Right ventricle myocardium (tissue), 1 donor: Measurements from ENCODE around the gene RPF1.

DNA sequence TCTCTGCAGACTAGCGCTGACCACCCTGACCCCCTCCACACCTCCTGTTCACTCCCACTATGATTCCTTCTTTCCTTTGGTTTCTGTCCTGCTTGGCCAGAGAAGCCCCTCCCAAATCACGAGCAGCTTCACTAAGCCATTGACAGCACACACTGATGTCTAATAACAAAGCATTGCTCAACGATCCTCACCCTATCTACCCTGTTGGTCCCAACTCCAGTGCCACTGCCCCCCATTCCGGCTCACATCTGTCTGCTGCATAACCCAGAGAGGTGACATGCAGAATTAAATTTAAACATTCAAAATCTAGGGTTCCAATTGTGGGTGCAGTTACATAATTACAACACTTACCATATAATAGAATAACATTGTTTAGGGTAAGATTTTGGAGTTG lies 236.9 kb downstream of the TTLL7 start:
- PRO-cap, 2 experiments, result no peak in any of the 2 experiments

DNA sequence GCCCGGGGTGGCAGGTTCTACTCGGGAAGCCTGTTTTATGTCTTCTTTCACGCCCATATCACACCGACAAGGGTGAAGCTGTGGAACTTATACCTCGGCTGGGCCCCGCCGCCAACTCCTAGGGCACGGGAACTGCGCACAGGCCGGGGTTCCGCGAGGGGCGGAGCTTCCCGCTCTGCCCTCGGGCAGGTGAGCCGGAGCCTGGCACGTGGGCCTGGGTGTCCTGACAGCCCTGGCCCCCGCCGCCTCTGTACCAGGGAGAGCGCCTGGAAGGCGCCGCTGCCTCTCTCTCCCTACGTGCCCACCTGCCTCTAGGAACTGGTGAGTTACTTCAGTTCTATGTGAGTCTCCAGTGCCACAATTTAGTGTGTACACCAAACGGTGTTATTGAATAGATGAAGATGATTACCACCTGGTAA lies 138.0 kb downstream of the TTLL7 start:
- PRO-cap, 2 experiments, result peak in 2 of 2 experiments; most common plus-strand start position 157 of the sequence (in 1); most common minus-strand start position 117 of the sequence (in 1)

- PRO-cap, 2 experiments, result no peak in any of the 2 experiments
Measured at GRCh38 chr1:84271415-84272048, 30.0 kb upstream of the SAMD13 start.

GRCh38 chr1:84274733-84275149 lies 26.8 kb upstream of the SAMD13 start:
- PRO-cap, 2 experiments, result no peak in any of the 2 experiments

DNA sequence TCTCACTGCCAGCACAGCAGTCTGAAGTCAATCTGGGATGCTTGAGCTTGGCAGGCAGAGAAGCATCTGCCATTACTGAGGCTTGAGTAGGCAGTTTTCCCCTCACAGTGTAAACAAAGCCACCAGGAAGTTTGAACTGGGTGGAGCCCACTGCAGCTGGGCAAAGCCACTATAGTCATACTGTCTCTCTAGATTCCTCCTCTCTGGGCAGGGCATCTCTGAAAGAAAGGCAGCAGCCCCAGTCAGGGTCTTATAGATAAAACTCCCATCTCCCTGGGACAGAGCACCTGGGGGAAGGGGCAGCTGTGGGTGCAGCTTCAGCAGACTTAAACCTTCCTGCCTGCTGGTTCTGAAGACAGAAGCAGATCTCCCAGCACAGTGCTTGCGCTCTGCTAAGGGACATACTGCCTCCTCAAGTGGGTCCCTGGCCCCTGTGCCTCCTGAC lies 35.7 kb upstream of the RPF1 start:
- PRO-cap, 2 experiments, result no peak in any of the 2 experiments

DNA sequence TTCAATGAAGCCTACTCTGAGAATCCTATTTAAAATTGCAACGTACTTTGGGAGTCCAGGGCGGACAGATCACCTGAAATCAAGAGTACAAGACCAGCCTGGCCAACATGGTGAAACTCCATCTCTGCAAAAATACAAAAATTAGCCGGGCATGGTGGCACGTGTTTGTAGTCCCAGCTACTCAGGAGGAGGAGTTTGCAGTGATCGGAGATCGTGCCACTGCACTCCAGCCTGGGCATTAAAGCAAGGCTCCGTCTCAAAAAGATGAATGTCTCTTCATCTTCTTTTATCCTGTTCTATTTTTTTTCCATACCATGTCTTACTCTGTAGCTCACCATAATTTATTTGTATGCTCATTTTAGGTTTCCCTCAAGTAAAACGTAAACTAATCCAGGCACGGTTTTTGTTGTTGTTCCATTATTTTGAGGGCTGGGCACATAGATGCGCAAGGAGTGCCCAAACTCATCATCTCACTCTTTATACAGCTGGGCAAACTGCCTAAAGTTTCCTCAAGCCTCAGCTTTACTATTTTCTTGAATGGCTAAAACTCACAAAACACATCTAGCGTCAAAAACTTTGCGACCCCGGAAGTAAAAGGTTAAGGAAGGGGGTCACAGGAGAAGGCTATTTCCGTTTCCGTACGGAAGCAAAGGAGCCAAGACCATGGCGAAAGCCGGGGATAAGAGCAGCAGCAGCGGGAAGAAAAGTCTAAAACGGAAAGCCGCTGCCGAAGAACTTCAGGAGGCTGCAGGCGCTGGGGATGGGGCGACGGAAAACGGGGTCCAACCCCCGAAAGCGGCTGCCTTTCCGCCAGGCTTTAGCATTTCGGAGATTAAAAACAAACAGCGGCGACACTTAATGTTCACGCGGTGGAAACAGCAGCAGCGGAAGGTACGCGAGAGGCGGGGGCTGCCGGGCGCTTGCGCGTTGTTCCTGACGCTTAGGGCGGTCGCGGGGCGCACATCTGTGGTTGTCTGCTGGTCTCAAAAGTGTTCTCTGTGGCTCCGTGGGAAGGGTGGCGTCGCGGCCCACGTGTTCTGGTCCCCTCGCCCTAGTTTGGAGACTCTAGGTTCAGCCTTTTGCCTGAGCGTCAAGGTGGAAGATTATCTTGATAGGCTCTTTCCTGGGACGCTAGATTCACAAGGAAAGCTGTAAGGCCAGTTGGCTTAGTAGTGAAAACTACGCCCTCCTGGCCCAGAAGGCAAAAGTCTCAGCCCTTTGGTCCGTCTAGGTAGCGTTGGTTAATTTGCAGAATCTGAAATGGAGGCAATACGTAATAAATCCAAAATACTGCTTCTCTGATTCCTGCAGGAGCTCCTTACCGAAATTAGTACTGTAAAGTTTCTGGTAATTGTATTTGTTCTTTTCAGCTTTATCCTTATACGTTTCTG lies at the start of gene RPF1:
Gene RPF1 (plus strand): TSS at position 648 of the 1,391 bp plus-strand sequence.
- PRO-cap, 2 experiments, result peak in 2 of 2 experiments; most common plus-strand start position 649 of the sequence (in 2); most common minus-strand start position 592 of the sequence (in 2)

- PRO-cap, 2 experiments, result no peak in any of the 2 experiments
Measured at GRCh38 chr1:84583242-84583581, 9.0 kb upstream of the CTBS start.

- PRO-cap, 2 experiments, result no peak in any of the 2 experiments
Measured at GRCh38 chr1:84603858-84604453, 29.7 kb upstream of the CTBS start.

GRCh38 chr1:84633099-84633507 lies 57.2 kb downstream of the SSX2IP start:
- PRO-cap, 2 experiments, result no peak in any of the 2 experiments

DNA sequence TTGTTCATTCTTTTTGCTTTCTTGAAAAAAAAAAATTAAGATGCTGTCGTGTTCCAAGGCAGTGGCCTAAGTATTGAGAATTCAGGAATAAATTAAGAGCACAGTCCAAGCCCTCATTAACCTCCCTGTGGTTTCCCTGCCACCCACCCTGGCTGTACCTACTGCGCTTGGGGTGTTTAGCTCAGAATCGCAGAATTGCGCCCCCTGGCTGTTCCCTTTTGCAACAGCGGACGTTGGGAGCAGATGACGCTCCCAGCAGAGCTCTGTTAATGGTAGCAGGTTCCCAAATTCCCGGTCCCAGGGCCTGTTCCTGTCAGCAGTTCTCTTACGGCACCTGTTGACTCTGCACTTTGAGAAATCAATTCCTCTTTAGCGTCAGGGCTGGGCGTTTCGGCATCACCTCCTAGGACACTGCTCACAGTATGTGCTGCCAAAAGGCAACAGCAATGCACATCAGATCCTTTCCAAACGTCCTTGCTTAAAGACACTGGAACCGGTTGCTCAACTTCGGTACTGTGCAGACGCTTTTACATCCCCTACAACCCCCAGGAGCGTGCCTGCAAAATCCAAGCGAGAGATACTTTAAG lies 34.2 kb upstream of the SSX2IP start:
- PRO-cap, 2 experiments, result no peak in any of the 2 experiments

DNA sequence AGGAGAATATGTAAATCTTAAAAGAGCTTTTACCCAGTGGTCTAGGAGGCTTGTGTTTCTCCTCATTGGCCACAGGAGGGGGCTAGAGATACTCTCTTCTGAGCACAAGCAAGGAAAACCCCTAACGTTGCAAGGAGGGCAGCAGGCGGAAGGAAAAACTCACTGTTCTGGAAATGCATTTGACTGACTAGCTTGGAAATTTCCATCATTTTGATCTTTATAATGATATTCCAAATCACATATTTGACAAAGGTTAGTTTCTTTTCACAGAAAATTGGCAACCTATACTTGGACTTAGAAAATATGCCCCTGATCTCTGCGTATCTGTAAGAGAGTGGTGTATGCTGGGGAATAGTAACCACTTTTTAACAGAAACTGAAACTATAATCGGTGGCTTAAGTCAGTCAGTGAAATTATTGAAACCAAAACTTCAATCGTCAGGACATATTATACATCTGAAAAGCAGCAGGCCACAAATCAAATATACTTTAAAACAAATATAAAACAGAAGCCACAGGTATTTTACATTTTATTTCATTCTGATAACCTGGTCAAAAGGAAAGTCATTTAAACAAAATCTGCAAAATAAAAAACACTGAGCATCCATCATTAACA lies 51.8 kb downstream of the MCOLN2 start:
- PRO-cap, 2 experiments, result peak in 2 of 2 experiments; most common plus-strand start position 124 of the sequence (in 2)

GRCh38 chr1:85190310-85190820 lies 10.5 kb downstream of the SYDE2 start:
- PRO-cap, 2 experiments, result no peak in any of the 2 experiments

GRCh38 chr1:85278720-85279479 lies 2.5 kb upstream of the BCL10 start:
- PRO-cap, 2 experiments, result no peak in any of the 2 experiments

DNA sequence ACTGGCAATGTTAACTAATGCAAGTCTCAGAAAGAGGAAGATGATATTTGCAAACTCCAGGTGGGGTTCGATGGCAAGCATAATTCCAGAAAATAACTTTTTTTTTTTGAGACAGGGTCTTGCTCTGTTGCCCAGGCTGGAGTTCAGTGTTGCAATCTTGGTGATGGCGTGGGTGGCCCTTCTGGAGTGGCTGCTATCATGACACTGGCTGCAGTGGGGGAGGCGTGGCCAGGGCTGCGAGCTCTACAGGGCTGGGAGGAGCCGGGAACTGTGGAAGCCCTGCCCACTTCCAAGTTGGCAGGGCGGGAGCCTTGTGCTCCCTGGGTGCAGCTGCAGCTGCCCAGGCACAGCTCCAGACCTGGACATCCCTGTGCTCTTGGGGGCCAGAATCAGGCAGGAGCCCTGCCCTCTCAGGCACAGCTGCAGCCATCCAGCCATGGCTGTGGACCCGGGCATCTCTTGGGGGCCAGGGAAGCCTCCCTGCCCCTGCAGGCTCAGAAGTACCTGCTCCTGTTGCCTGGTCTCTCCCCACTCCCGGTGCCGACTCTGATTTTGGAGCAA lies 7.1 kb upstream of the BCL10 start:
- PRO-cap, 2 experiments, result no peak in any of the 2 experiments

DNA sequence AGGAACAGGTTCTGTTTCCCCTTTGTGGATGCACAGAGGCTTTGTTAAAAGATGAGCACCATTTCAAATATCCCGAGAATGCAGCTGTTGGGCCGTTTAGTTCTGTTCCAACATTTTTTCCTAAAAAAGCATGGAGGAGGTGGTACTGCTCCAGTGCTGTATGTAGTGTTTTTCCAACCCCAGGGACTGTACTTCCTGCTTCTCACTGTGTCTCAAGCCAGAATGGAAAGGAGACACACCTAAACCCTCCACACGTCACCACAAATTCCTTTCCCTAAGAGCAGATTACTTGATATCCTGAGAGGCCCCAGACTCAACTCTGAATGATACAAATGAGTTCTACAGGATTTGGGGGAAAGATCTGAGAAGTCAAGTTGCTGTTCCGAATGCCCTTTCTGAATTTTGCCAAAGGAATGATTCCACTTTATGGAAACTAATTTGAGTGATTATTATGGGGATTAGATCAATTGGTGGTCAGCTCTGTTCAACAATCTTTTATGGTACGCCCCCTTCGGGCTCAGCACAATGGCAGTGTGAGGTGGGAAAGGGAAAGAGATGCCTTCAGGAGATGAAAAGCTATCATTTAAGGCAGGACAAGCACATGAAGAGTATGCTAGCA lies 54.0 kb upstream of the BCL10 start:
- PRO-cap, 2 experiments, result no peak in any of the 2 experiments

- PRO-cap, 2 experiments, result no peak in any of the 2 experiments
Measured at GRCh38 chr1:85427243-85427651, 37.7 kb downstream of the DDAH1 start.

DNA sequence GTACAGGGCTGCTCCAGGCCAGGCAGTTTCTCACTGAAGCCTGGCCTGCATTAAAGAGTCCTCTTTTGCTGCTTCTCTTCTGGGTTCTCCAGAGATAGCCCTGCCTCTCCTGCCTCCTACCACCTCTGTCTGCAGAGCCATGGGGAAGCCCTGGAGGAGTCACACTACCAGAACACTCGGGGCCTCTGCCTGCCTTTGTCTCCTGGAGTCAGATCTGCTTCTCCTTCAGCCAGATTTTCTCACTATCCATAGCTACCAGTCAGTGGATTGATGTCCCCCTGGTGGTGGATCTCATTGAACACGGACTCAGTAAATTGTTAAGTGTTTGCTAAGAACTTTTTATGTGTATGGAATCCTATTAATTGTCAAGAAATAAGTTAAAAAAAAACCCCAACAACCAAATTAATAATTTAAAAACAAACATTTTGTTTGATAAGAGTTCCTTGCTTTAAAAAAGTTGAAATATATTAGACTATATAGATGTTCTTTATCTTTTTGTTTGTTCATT lies 37.8 kb upstream of the DDAH1 start:
- PRO-cap, 2 experiments, result no peak in any of the 2 experiments

DNA sequence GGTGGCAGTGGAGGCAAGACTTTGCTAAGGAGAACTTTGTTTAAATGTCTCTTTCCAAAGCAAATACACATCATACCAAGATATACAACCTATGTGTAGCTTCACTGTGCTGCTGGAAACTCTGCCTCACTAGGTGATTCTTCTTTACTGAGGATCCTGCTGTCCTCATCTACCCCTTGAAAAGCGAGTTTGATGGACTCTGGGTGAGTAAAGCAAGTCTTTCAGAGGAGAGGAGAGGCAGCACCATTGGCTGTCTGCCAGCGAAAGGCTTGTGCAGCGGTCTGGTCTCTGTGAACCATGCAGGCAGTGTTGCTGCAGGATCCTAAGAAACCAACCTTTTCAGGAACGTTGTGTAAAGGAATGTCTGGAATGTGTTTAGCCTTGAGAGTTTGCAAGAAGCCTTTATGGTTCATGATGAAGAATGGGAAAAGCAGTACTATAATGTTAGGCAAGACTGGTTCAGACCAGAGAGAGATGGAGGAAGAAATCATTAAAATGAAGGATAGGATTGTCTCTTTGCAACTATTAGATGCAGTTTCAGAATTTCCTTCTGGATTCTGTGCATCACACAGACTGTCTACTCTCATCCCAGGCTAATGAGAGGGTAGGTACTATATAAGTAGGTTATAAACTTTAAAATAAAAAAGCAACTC lies 53.4 kb upstream of the CCN1 start:
- PRO-cap, 2 experiments, result no peak in any of the 2 experiments

- PRO-cap, 2 experiments, result no peak in any of the 2 experiments
Measured at GRCh38 chr1:85545038-85545434, 35.5 kb upstream of the CCN1 start.

- PRO-cap, 2 experiments, result no peak in any of the 2 experiments
Measured at GRCh38 chr1:85575866-85576271, 4.7 kb upstream of the CCN1 start.